Fibroblast of villous mesenchyme (primary cell): ENCODE measurements around the genes LAMTOR3, DNAJB14 and BANK1.

GRCh38 chr4:99323550-99324151 lies 2.5 kb upstream of the ADH1B start:
- CAGE, long polyA plus RNA: no peak

- CAGE, long polyA plus RNA: no peak
These were observed 28.4 kb upstream of the ADH1C start for GRCh38 chr4:99380761-99381443.

- CAGE, long polyA plus RNA: no peak
These were observed 30.5 kb downstream of the ADH7 start for GRCh38 chr4:99404362-99405238.

DNA sequence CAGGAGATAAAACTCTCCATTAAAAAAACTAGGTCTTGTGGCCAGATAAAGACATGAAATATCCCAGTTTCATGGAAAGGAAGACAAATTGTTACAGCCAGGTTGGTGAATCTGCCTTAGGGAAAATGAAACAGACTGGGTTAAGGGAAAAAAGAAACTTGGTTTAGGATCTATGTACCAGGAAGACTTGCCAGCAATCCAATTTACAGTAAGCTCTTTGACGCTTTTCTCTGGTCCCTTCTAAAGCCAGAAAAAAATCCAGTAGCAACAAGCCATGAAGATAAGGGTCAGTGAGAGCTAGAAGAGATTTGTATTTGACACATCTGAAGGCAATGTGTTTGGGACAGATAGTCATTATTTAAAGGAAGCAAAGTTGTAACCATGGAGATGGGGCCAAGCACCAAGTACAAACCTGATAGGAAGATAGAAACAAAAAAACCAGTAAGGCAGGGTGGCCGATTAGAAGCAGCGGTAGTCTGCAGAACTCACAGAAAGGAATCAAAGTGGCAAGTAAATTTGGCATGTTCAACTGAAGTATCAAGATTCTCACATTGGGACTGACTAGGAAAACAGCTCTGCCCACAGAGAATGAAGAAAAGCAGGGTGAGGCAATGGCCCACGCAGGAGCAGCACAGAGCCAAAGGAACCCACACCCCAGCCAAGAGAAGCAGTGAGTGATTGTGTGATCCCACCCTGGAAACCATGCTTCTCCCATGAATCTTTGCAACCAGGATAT lies 12.8 kb upstream of the C4orf54 start:
- CAGE, long polyA plus RNA: no peak

DNA sequence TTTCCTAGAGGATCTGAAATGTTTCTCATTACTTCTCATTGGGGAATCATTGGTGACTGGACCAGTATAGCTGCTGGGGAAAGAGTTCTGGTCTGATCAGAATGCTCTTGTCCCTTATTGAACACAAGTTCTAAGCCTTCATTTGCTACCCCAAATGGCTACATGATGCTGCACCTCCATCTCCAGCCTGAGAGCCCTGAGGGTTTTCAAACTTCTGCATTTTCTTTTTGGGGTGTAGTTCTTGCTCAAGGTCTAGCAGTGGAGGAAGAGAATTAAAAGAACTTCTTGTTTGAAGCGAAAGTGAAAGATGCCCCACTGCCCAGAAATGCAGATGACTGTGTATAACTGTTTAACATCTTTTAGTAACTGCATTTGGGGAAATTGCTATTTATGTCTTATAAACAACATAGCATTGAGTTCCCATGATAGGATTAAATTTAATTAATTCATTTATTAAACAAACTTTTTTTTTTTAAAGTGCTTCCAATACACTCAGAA lies 38.5 kb downstream of the LAMTOR3 start:
- CAGE, long polyA plus RNA: no peak

DNA sequence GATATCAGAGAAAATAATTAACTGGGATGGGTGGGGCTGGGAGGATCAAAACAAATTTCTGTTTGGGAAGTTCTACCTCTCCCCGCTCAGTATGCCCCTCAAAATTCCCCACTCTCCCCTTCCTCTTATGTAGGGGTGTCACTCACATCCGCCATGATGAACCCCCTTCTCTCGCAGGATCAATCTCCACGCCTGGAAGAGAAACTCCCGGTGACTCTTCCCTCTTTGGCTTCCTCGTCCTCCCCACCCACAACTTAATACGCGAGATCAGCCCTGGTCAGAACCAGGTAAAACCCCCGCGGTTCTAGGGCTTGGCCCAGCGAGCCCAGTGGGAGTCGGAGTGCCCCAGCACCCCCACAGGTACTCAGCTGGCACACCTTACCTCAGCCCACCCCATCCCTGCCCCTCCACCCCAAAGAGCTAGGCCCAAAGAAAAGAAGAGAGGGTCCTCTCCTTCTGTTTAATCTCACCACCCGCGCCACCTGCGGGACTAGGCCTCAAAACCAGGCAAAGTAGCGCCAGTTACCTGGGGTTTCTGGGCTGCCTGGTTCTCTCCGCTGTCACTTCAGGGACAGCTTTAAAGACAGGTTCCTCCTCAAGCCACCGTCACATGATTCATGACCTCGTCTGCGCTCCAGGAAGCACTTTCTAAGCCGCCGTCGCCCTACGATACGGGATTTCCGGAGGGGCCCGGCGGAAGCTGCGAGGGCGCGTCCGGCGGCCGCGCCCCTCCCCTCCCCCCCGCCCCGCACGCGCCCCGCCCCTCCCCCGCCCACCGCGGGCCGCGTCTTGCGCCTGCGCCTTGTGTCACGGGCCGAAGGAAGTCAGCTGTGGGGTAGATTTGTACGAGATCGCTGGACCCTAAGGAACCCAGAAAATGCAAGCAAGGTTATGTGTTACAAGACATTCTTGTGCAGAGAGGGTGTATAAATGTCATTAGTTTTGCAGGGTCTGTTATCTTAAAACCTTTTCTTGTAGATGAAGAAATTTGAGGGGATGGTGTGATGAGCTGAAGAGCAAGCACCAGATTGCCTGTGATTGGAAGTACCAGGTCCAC lies at the start of gene LAMTOR3:
LAMTOR3 (minus strand) TSS at position 619 of the 1,057 bp plus-strand sequence.
- CAGE, long polyA plus RNA: start-site peak on the minus strand centred at position 589 of the sequence, 73 bp wide, 1,476 and 1,737 reads in 2 replicates

- CAGE, long polyA plus RNA: no peak
These were observed at the start of gene DNAJB14 for GRCh38 chr4:99946346-99946910. Gene DNAJB14 (minus strand): TSS chr4:99946618.

GRCh38 chr4:101262668-101263250 lies 84.6 kb downstream of the PPP3CA start:
- CAGE, long polyA plus RNA: no peak

- CAGE, long polyA plus RNA: no peak
These were observed 70.2 kb downstream of the PPP3CA start for GRCh38 chr4:101277002-101277556.

DNA sequence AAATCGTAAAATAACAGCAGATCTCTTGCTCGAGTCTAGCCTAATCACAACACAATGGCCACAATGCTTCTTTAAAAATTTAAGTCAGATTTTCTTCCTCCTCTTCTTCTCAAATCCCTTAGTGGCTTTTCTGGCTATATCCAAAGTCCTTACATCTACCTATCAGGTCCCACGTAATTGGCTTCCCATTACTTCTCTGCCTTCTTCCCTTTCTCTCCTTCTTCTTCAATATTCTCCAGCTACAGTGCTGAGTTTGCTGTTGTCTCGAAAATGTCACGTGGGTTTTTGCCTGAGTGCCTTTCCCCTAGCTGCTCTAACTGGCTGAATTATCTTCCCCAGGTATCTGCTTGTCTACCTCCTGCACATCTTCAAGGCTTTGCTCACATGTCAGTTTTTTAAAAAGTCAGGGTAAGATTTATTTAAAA lies 90.9 kb upstream of the BANK1 start:
- CAGE, long polyA plus RNA: no peak

DNA sequence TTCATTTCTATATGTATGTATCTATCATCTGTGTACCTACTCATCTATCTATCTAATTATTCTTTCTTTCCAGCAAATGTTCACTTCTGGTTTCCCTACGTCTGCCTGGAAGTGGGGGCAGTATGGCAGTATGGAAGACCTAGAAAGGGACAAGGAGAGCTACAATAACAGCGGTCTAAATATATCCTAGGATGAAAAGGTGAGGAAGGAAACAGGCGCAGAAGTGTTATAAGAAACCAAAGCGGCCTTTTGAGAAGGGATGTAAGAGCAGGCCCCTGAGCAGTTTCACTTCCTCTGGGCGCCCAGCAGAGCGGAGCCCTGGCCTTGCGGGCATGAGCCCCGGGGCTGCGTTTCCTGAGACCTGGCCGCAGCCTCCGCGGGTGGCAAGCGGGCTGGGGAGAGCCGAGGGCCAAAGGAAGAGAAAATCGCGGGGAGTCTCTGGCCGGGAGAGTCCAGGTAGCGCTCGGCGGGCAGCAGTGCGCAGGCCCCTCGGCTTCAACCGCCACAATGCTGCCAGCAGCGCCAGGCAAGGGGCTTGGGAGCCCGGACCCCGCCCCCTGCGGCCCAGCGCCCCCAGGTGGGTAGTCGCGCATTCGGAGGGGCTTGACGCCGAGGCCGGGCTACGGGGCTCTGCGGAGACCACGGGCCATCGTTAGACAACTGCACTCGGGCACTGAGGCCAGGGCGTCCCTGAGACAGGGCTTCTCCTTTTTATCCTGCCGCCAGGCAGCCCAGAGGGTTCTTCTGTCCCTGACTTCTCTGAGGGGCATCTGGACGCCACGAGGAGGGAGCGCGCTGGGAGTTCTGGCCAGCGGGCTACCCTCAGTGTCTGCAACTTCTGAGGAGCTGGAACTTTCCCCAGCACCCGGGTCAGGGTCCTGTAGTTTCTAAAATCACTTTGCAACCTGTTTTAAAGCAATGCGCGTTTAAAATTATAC lies at the start of gene BANK1:
BANK1 (plus strand) TSS at position 357 of the 938 bp plus-strand sequence.
- CAGE, long polyA plus RNA: no peak

GRCh38 chr4:102344120-102344904 lies 970 bp downstream of the SLC39A8 start:
- CAGE, long polyA plus RNA: no peak

DNA sequence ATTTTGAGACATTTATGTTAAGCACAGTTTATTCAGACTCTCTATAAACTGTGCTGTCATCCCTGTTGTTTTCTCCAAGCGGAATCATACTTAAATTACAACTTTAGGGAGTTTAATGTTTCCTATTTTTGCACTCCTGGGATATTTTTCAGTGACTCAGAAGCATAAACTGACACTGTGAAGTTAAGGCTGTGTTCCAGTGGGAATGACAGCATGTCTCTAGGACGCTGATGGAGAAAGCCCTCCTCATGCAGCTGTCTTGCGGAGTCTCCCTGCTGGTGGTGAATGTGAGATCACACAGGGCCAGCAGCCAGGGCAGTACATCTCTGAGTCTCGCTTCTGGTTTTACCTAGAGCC lies 53.3 kb downstream of the NFKB1 start:
- CAGE, long polyA plus RNA: no peak

- CAGE, long polyA plus RNA: no peak
These were observed 99.4 kb downstream of the NFKB1 start for GRCh38 chr4:102600270-102601211.

DNA sequence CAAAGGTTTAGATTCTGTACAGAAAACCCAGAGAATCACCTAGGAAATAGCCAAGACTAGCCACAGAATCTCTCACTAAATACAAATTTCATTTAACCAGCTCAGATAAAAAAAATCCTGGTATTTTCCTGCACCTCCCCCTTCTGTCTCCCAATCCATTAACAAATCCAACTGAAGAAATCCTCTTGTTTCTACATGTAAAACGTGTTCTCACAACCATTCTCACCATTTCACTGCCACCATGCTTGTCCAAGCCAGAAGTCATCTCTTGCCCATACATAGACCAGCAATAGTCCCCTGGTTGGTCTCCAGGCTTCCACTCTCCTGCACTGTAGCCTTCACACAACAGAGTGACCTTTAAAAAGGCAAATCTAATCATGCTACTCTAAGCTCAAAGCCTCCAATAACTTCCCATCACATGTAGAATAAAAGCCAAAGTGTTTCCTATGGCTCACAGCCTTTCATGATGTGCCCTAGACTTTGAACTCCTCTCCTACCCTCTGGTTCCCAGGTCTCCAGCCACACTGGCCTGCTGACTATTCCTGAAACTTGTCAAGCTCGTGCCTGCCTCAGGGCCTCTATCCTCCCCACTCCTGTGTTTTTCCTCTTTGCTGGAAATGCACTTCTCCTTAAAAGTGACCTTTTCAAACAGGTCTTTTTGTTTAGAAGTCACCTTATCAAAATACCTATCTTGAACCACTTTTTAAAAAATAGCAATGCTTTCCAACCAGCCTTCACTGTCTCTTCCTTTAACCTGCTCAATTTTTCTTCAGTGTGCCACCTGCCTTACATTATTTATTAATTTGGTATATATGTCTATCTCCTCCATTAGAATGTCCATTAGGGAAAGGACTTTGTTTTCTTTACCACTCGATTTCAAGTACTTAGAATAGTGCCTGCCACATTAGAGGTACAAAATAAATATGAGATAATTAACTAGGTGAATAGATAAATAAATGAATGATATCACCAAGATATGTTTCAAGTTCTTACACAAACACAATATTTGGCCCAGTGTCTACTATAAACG lies 3.1 kb downstream of the MANBA start:
- CAGE, long polyA plus RNA: no peak

DNA sequence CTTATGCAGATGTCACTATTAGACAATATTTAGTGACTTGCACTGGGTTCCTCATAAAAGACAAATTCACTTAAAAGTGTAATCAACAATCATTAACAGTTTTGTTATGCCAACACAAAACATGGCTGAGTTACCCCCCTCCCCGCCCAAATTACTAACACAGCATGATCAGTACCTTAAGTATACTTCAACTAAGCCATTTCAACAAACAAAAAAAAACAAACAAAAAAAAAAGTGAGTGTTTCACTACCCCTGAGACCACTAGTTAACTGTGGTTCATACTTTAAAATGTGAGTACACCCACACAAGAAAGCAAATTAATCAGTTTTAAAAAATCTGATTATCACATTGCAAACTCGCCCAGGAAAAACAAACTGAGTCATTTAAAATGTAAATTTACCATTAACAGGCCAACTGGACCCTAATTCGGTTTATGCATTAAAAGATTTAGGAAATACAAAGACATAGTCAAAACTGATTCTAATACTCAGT lies 32.9 kb downstream of the UBE2D3 start:
- CAGE, long polyA plus RNA: no peak

DNA sequence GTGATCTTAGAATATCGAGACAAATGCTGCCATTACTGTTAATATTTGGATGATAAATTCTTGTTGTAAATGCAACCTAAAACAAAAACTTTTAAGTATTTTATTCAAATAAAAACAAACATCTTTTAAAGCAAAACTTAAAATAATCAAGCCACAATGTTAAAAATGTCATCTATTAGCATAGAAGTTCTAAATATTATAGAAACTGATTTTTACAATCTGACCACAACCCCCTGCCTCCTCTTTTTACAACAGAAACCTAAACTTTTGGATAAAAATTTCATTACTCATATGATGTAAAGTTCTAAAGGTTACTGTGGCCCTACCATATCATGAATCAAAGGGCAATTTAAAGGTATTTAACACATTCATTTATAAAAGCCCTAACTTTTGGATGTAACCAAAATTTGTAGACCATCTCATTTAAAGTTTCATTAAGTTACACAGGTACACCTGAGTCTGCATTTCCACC lies 25.8 kb downstream of the UBE2D3 start:
- CAGE, long polyA plus RNA: no peak

GRCh38 chr4:102805446-102806246 lies 21.7 kb downstream of the UBE2D3 start:
- CAGE, long polyA plus RNA: no peak

DNA sequence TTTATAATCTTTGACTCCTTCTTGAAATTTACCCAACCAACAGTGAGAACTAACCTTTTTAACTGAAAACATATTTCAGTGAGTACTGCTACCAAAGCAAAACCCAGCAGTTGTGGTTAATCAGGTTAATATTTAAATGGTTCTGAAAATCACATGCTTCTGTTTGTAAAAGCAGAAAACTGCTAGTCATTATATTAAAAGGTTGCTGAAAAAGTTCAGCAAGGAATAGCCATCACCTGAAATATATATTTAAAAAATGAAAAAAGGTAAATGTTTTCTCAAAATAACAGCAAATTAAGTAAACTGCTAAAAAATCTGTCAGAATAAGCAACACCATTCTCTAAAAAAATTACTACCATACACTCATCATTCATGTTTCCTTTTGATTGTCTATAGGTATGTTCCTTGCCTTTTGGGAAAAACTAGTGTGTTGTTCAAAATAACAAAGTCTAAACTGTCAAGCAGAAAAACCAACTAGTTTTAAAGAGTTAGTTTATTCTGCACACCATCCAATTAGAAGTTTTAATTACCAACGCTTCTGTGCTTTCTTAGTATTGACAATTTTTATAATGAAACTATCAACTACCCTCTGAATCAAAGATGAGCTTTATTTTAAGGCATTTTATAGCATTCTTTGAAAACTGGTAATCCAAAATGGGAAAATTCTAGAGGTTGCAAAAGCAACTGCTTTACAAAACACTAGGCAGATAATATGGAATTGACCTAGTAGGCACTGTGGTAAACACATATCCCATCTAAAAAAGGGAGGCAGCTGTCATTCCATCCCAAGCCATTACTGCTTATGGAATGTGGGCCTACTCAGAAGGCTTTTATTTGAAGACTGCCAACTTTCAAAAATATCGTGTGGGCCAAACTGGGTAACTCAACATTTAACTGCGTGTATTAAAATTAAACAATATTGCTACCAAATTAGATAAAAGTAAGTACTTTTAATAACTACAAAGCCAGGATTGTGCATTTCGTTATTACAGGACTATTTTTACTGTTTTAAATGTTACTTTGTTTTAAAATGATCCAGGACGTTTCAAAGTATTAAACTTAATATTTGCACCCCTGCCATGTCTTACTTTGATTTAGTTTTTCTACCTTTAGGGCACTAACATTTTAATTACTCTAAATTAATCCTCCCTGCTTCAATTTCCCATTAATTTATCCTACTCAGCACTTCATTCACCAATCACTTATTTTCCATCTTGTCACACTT lies 19.5 kb downstream of the UBE2D3 start:
- CAGE, long polyA plus RNA: no peak

DNA sequence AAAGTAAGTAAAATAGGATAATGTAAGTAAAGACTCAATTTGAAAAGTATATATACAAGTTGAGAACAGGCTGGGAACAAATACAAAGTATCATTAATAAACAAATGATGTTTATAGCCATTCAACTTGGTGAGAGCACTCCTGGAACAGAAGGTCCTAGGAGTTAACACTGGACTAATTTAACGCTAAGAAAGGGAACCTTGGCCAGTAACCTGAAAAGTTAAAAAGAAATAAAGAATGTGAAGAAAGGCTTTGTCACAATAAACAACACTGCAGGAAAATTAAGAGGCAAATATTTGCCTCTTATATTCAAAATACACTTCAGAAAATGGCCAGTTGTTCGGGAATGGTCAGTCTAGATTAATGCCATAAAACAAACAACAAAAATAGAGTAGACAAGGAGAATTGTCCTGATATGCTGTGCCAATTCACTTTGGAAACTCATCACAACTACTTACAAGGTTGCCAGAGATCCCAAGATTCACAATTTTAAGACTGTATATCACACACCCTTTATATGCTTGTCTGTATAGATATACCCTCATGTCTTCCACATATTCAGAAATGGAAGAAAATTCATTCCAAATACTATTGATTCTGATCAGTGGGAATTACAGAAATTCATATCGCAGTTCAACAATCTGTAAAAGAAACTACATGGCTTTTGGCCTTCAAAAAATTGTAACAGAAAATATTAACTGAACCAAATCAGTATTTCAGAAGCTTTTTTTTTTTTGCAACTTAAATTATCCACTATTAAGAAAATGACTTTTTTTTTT lies 13.6 kb downstream of the UBE2D3 start:
- CAGE, long polyA plus RNA: no peak